Jejunum (tissue), 1 donor: ENCODE measurements around the genes MYOM3 and STPG1.

GRCh38 chr1:23618983-23620182 lies 60.1 kb upstream of the ID3 start:
- PRO-cap: unidirectional peak, plus-strand start at chr1:23619293; bidirectional peak, plus-strand start at chr1:23619636, minus-strand start at chr1:23619663

DNA sequence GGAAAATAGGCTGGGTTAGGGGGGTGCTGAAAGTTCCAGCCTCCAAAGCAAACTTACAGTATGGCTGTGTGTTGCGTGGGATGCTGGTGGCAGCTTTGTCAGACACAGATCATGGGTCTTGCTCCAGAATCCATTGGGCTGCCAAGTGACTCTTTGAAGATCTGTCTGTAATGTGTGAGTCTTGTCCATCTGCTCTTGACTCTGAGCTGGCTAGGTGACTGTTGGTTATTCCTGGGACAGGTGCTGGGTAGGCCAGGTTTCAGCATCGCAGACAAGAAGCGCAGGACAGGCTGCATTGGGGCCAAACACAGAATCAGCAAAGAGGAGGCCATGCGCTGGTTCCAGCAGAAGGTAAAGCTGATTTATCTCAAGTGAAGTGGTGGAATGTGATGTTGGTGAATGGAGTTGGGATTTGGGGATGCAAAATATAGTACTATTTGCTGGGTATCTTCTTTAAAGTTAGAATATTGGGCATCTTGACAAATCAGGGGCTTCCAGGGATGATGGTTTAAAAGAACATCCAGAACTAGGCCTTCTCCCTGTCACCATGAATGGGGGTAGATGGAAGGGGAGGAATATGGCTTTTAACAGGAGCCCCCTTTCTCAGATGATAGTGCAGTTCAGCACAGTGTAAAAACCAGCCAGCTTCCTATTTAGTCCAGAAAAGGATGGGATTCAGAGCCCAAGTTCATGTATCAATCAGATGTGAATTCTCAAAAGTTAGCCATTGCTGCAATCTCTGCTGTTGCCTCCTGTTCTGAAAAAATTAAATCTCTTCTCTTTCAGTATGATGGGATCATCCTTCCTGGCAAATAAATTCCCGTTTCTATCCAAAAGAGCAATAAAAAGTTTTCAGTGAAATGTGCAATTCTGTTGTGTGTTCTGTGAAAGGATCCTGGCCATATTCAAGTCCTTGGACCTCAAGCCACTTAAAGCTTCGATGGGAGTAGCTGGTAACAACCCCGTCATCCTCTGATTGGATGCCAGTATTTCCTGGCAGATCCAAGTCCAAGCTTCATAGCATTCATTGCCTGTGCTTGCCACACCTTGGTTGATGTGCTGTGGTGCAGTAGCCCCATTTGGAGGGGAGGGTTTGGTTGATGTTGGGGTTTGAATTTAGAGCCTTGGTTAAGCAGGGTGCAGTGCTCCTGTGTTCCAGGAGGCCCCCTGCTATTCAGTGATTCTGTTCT lies 4.3 kb downstream of the RPL11 start:
- PRO-cap: no peak

GRCh38 chr1:23796443-23797006 lies 4.0 kb downstream of the GALE start:
- PRO-cap: no peak

- PRO-cap: no peak
These were observed 3.8 kb downstream of the CNR2 start for GRCh38 chr1:23909346-23909849.

- PRO-cap: bidirectional peak, plus-strand start at chr1:23959287, minus-strand start at chr1:23959138; bidirectional peak, plus-strand start at chr1:23959828, minus-strand start at chr1:23959643
These were observed 557 bp upstream of the PNRC2 start for GRCh38 chr1:23958767-23959774.

DNA sequence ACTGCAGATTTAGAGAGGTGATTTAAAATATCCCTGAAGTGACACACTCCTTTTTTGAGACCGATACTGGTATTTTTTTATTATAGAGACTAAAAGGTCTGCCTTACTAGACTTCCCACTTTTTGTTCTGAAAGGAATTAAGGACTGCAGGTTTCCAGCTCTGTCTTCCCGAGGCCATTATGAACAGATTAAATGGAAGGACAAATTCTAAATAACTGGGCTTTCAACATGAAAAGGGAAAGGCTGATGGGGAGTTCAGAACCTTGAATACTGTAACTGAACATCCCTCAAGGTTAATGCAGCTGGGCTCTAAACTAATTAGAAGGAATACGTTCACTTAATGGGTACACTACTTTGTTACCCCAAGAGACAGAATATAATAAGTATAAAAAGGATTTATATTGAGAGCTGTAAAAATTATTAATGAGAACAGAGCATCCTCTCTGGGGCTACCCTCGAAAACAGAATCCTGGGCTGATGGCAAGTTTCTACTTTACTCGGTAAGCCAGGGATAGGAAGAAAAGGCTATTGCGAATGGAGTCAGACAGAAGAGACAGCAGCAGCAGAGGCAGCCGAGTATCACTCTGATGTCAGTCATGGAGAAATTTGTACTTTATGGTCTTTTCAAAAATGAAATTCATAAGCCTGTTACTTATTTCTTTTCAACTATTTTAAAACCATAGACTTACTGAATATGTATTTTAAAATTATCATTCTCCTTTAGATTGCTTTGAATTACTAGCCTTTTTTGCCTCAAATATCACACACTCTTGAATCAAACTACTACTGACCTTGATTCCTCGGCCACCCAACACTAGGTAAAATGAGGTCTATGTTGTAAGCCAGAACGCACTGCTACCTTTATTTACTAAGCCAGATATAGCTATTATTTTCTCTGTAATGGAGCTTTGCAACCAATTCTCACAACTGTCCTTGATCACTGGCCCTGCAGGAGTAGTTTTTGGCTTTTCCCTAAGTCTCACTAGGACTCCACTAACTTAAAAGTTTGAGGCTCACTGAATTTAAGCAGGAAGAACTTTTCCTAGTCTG lies 3.6 kb downstream of the SRSF10 start:
- PRO-cap: no peak

DNA sequence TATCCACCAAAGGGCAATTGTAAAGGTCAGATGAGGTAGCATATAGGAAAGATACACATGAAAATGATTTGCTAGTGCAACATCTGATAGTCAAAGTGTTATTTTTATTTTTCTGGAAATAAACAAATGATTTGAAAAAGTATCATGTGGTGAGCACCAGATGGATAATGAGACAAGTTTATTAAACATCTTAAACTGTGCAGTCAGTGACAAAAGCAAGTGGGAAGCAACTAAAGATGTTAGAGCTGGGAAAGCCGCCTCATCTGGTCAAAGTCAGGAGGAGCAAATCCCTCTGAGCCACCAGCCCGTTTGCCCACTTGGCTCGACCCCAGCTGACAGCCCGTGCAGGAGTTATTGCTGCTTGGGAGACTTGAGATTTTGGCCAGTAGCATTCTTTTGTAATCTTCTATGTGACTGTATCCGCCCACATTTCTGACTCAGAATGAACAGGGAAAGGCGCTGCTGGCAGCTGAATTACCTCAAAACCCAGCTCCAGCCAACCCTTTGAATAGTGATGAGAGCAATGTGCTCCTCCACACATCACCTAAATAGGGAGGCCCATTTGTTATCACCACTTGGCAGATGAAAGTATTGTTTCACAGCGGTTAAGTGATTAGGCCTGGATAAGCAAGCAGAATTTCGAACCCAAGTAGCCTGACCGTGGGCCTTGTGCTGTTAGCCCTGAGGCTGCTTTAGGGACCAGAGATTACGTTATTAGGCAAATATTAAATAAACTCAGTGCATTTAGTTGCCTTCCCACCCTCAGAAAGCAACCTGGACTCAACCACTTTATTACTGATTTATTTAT lies 65.7 kb downstream of the MYOM3 start:
- PRO-cap: no peak

GRCh38 chr1:24112025-24113034 lies at the start of gene MYOM3:
MYOM3 (minus strand) TSS chr1:24112135.
- PRO-cap: unidirectional peak, minus-strand start at chr1:24112650

- PRO-cap: no peak
These were observed 25.9 kb downstream of the STPG1 start for GRCh38 chr1:24387636-24388105.

DNA sequence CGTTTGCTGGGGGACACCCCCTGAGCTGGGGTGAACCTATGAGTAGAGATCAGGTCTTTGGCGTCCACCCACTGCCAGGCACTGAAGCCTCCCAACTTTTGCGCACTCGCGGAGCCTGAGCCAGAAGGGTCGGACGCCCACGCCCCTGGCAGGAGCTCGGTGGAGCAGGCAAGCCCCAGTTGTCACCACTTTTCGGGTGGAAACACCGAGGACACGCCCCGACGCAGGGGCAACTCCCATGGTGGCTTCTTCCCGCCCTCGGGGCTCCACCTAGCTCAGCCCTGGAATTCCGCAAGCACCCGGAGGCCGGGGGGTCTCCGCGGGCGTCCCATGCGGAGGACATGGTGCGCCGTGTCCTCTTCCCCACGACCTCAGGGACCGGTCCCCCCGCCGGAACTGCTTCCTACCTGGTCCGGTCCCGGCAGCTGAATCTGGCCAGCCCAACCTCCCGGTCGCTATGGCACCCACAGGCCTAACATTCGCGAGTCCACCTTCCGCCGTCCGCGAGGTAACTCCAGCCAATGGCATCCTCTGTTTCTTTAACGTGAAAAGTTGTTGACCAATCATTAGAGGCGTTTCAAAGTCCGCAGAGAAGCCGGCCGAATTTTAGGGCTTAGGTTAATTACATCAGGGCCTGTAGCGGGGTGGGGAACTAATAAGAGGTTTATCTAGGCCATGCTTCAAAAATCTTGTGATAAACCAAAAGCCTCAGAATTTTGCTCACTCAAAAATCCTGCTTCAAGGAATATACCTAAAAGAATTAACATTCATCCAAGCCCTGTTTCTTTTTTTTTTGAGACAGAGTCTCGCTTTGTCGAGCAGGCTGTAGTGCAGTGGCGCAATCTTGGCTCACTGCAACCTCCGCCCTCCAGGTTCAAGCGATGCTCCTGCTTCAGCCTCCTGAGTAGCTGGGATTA lies at the start of gene STPG1:
Gene STPG1, minus strand, starts transcription at position 516 of the 917 bp plus-strand sequence.
- PRO-cap: unidirectional peak, minus-strand start at position 398 of the sequence

DNA sequence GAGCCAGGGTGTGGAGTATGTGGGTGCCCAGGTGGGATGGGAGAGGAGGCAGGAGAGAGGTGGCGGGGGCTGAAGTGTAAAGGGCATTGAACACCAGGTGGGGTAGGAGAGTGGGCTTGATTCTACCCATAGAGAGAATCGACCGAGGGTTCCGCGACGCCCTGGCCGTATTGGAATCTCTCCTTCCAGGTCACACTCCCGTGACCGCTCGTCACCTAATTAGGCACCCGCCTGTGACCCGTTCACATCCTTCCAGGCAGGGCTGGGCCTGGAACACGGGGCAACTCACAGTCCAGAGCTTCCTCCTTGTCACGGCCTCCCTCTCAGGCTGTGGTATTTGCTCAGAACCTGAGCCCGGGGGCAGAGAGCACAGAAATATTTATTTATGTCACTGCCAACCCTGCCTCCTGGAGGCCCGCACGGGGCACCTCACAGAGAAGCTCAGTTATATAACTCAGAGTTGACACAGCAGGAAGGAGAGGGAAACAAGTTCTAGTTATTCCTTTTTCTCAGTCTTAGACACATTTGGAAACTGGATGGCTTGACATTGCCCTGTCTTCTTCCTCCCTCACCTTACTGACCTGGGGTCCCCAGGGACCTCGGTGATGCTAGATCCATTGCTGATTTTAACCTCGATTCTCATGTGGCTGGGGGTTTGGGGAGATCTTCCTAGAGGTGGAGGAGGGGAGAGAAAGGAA lies 12.1 kb downstream of the NCMAP start:
- PRO-cap: no peak

DNA sequence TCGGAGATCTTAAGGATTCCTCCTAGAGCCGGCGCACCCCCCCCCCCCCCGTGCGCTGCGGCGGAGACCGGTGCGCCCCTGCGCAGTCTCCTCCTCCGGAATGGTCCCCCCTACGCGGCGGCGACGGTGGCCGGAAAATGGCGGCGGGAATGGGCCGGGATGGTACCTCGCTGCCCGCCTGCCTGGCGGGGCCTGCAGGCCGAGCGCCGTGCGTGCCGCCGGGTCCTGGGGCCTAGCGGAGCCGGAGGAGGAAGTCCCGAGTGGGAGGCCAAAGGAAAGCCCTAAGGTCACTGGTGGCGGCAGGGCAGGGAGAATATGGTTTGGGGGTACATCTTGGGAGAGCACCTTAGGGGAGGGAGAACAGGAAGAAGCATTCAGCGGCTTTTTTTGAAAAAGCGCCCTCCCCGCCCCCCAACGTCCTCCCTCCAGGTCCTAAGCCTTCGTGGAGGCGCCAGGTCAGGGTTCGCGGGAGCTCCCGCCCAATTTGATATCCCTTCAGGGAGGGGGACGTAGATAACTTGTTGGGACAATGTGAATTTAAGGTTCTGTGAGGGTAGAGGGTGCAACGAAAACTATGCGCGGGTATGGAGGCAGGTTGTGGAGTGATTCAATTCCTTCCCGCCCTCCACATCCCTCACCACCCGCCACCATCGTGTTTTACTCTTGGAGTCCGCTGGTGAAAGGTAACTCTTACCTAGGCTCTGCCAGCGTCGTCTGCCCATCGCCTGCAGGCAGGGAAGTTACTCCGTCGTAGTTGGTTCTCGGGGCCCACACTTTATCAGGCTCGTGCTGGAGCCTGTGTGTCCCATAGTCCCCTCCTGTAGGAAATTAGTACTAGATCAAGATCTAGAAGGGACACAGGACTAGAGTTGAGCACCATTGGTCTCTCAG lies 590 bp downstream of the SRRM1 start:
- PRO-cap: bidirectional peak, plus-strand start at position 135 of the sequence, minus-strand start at position 102 of the sequence

- PRO-cap: no peak
These were observed 26.1 kb downstream of the SRRM1 start for GRCh38 chr1:24669039-24669829.

GRCh38 chr1:24722022-24722620 lies 23.1 kb upstream of the CLIC4 start:
- PRO-cap: no peak

GRCh38 chr1:24904664-24905113 lies 25.4 kb downstream of the RUNX3 start:
- PRO-cap: no peak

- PRO-cap: bidirectional peak, plus-strand start at chr1:24929409, minus-strand start at chr1:24929257; bidirectional peak, plus-strand start at chr1:24930027, minus-strand start at chr1:24929955
These were observed 573 bp downstream of the RUNX3 start for GRCh38 chr1:24929201-24930204.

DNA sequence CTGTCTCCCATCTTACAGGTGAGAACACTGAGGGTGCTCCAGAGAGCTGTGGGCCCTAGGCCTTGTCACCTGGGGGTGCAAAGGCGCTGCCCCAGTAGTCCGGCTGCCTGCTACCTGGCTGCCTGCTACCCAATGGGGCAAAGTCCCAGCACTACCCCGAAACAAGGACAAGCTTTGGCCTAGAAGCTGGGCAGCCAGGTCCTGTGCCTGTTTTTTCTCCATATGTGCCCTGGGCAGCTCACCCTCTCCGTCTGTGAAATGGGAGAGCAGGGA lies 17.0 kb upstream of the RUNX3 start:
- PRO-cap: no peak

GRCh38 chr1:25245592-25246391 lies 1.5 kb downstream of the RSRP1 start:
- PRO-cap: bidirectional peak, plus-strand start at chr1:25246272, minus-strand start at chr1:25246060

DNA sequence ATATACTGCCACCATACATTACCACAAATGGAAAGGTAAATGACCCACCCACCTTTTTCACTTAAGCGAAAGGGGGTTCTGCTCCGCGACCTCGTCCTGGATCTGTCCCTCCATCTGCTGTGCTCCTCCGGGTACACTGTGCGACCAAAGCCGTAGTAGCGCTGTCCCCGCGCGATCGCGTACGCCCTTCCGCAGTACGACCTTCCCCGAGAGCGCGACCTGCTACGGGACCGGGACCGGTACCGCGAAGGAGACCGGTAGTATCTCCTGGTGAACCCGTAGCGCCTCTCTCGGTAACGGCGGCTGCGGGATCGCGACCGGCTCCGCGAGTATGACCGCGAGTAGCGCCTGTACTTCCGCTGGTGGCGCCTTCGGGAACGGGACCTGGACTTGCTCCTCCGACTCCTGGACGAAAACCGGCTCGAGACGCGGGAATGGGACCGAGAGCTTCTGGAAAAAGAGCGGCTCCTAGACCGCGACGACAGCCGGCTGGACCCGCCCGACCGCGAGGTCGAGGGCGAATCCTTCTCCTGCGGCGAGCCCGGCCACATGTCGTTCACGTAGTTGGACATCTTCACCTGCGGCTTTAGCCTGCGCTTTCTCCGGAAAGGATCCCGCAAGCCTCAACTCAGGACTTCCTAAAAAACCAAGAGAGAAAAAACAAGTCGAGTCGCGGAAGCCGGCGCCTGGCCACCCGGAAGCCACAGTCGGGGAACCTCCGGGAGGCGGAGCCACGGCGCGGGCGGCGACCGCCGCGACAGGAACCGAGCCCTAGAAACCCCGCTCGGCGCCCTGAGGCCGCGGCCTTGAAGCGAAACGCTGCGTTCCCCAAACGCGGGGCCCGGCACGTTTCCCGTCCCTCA lies 631 bp downstream of the RSRP1 start:
- PRO-cap: bidirectional peak, plus-strand start at position 776 of the sequence, minus-strand start at position 696 of the sequence

- PRO-cap: bidirectional peak, plus-strand start at chr1:25430340, minus-strand start at chr1:25430181
These were observed 772 bp upstream of the MACO1 start for GRCh38 chr1:25430022-25430227.